Prostate gland (tissue), 2 donors: ENCODE results near the gene DHX35.

GRCh38 chr20:38779181-38780041, 26.1 kb upstream of the PPP1R16B start:
- PRO-cap: no peak
- RAMPAGE, long total RNA, 2 experiments: no peak in any of the 2 experiments

- PRO-cap: no peak
- RAMPAGE, long total RNA, 2 experiments: no peak in any of the 2 experiments
These were observed 3.6 kb downstream of the PPP1R16B start for GRCh38 chr20:38808898-38809729.

GRCh38 chr20:38818222-38818697, 12.8 kb downstream of the PPP1R16B start:
- PRO-cap: no peak
- RAMPAGE, long total RNA, 2 experiments: no peak in any of the 2 experiments

DNA sequence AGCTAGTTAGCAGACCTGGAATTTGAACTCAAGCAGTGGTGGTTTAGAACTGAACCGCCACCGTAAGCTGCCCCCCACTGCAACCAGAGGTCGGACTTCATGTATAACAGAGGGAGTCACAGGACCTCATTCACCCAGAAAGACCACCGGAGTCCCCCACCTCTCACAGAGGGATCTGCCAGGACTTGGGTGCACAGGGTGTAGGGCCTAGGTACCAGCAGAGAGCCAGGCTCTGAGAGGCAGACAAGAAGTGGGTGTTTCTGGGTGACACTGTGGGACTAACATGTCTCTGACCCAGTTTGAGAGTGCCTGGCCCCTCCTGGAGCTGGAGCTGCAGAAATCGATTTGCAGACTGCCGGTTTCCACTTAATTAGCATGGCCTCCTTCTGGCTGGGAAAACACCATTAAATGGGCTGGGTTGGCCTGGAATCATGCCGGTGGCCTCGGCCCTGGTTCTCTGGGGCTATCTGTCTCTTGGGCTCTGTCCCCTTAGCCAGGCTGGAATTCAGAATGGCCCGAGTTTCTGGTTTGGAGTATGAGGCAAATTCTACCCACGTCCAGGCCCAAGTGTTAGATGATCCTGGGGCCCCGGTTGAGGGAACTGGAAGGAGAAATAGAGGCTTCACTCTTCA, 59.2 kb downstream of the PPP1R16B start:
- PRO-cap: no peak
- RAMPAGE, long total RNA, 2 experiments: no peak in any of the 2 experiments

DNA sequence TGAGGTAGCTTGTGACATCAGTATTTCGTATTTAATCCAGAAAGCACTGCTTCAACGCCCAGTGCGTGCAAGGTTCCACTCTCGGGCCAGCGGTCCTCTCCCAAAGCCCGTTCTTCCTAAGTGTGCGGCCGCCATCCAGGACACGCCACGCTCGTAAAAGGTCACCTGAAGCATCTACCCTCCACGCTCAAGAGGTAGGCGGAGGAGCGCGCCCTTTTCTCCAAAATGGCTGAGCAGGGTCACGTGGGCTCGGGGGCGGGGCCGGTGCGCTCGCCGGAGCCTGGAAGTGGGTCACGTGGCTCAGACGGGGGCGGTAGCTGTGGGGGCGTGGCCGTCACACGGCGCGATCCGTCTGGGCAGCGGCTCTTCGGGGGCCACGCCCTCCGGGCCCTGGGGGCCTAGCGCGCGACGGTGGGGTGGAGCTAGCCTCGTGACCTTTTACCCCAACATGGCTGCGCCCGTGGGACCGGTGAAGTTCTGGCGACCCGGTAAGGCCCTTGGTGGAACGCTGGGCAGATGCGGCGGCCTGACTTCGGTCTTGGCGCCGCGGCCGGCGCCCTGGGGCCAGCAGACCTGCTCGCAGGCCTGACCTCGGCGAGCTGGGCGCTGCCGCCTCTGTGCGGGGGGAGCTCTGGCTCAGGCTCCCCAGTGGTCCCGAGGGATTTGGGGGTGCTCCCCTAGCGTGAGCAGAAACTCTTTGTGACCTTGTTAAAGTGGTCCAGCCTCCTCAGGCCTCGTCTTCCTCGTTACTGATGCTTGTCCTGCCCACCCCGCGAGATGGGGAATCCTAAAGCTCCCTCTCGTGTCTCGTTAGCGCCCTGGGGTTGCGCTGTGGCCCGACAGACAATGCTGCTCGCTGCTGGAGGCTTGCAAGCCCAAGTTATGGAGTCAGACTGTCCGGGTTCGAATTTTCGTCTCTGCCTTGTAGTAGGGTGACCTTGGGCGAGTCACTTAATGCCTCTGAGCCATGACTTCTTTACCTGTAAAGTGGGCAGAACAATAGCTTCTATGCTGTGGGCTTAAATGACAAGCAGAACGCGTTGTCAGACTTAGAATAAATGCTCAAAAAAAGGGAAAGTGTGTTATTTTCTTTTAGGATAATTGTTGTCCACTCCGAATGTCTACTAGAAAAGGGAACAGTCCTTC, at the start of gene DHX35:
DHX35 (plus strand) TSS at position 425 of the 1,146 bp plus-strand sequence.
- PRO-cap: bidirectional peak, plus-strand start at position 382 of the sequence, minus-strand start at position 227 of the sequence
- RAMPAGE, long total RNA, 2 experiments: start-site peak on the plus strand in 2 of 2 experiments, centred at positions 446 to 452 of the sequence, 226 to 315 reads per replicate

- PRO-cap: no peak
- RAMPAGE, long total RNA, 2 experiments: no peak in any of the 2 experiments
These were observed 337.8 kb downstream of the DHX35 start for GRCh38 chr20:39299996-39300278.

GRCh38 chr20:39986180-39986535, 702.9 kb downstream of the MAFB start:
- PRO-cap: no peak
- RAMPAGE, long total RNA, 2 experiments: no peak in any of the 2 experiments

DNA sequence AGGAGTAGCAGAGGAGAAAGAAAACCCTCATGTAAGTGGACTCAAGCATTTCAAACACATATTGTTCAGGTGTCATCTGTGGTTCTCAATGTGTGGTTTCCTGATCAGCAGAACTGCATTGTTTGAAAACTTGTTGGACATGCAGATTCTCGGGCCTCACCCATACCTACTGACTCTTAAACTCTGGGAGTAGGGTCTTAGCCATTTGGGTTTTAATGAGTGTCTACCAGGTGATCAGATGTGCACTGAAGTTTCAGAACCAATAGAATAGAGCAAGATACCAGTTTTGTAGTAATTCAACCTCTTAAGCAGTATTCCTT, 14.3 kb downstream of the TOP1 start:
- PRO-cap: no peak
- RAMPAGE, long total RNA, 2 experiments: no peak in any of the 2 experiments

GRCh38 chr20:41046694-41047182, 18.1 kb downstream of the TOP1 start:
- PRO-cap: no peak
- RAMPAGE, long total RNA, 2 experiments: no peak in any of the 2 experiments

DNA sequence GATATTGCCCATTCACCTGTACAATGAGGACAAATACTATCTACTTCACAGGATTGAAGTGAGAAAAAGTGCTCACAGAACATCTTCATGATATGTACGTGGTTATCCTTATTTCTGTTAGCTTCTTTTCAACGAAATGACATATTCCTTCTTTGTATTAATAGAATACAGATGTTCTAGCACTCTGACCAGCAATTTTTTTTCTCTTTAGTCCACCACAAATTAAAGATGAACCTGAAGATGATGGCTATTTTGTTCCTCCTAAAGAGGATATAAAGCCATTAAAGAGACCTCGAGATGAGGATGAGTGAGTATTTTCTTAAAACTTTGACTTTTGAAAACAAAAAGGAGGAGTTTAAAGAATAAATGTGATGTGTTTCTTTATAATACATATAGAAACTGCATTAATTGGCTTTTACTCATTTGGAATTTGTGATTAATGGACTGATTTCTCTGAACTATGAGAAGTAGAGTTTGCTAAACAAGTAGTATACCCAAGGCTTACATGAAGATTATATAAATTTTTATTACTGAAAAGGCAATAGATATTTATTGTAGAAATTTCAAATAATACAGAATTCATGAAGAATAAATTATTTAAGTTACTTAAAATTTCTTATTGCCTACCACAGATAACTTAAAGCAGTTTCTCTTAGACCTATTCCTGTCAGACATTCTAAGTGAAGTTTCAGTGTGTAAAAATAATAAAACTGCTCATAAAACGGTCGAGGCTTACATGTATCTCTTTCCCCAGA, 51.4 kb downstream of the TOP1 start:
- PRO-cap: no peak
- RAMPAGE, long total RNA, 2 experiments: no peak in any of the 2 experiments

DNA sequence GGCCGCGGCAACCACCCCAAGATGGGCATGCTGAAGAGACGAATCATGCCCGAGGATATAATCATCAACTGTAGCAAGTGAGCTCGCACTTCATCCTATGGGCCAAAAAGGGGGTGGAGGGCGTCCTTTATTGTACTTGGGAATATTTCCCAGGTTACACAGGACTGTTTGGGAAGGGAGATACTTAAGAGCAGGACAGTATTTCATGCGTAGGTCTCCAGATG, 37.3 kb upstream of the PLCG1 start:
- PRO-cap: no peak
- RAMPAGE, long total RNA, 2 experiments: no peak in any of the 2 experiments

DNA sequence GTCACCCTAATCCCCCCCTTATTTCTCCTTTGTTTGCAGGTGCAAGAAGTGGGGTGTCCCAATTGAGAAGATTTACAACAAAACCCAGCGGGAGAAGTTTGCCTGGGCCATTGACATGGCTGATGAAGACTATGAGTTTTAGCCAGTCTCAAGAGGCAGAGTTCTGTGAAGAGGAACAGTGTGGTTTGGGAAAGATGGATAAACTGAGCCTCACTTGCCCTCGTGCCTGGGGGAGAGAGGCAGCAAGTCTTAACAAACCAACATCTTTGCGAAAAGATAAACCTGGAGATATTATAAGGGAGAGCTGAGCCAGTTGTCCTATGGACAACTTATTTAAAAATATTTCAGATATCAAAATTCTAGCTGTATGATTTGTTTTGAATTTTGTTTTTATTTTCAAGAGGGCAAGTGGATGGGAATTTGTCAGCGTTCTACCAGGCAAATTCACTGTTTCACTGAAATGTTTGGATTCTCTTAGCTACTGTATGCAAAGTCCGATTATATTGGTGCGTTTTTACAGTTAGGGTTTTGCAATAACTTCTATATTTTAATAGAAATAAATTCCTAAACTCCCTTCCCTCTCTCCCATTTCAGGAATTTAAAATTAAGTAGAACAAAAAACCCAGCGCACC, 14.1 kb upstream of the PLCG1 start:
- PRO-cap: no peak
- RAMPAGE, long total RNA, 2 experiments: no peak in any of the 2 experiments

DNA sequence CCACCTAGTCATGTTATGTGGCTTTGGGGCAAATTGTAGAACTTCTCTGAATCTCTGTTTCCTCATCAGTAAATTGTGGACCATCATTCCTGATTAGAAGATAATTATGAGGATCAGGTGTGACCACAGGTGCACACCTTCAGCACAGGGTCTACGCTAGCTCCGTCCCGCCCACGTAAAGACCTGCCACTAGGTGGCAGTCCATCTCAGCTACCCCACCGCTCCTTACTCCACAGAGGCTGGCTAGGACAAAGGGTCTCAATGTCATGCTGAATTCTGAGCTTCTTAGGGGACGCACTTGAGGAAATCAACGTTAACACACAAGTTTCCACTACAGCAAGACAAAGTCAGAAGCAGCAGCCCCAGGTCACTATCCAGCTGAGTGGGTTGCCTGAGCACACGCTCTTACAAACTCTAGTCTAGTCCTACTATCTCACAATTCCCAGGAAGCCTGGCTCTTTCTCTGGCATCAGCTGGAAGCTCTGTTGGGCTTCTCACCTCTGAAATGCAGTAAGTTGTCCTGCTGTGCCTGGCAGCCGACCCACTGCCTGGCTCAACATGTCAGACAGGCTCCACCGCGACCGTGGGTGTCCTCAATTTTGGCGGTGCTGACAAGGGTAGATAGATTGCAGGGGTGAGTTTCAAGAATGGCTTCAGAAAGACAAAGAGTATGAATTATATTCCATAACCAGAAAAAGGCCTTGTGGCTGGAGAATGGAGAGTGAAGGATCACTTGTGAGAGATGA, 2.0 kb upstream of the PLCG1 start:
- PRO-cap: no peak
- RAMPAGE, long total RNA, 2 experiments: no peak in any of the 2 experiments

GRCh38 chr20:41136678-41137321, 543 bp upstream of the PLCG1 start:
- PRO-cap: bidirectional peak, plus-strand start at chr20:41136959, minus-strand start at chr20:41136840
- RAMPAGE, long total RNA, 2 experiments: no peak in any of the 2 experiments

DNA sequence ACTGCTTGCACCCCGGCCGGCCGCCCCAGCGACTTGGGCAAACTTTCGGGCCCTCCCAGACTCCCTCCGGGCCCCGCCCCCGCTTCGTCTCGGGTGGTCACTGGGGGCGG, 432 bp downstream of the PLCG1 start:
- PRO-cap: bidirectional peak, plus-strand start outside the sequence, minus-strand start at position 35 of the sequence
- RAMPAGE, long total RNA, 2 experiments: no peak in any of the 2 experiments

- PRO-cap: no peak
- RAMPAGE, long total RNA, 2 experiments: no peak in any of the 2 experiments
These were observed 2.2 kb downstream of the PLCG1 start for GRCh38 chr20:41139323-41140148.

DNA sequence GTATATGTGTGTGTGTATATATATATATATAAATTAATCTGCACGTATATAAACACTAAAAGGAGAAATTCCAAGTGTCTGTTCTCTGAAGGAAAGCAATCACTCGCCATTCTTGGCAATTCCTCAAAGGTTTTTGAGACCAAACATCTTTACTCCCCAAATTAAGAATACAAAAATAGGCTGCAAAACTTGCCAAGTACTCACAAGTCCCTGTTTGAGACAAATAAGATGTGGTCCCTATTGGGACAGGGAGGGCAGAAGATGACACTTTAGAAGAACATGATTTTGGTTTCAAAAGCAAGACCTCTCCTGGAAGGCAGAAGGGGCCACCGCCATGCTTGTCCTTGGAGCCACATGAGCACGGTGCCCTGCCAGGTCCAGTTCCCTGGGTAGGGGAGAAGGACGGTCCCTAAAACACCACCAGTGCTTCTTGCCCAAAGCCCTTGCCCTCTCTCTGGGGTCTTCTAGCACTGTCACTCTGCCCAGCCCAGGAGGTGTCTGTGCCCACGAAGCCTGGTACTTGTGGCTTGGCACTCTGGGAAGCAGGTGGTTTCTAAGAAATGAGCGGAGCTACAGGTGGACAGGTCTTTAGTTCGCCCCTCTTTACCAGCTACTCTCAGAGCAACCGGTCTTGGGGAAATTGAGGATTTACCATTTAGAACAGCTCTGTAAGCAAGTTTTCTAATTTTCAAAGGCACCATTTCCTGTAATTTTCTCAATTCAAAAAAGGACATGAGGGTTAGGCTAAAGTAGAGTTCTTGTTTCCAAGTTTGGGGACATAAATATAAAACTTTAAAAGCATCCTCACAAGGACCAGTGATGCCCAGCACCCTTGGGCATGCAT, 46.0 kb downstream of the PLCG1 start:
- PRO-cap: no peak
- RAMPAGE, long total RNA, 2 experiments: no peak in any of the 2 experiments

- PRO-cap: no peak
- RAMPAGE, long total RNA, 2 experiments: no peak in any of the 2 experiments
These were observed 55.6 kb downstream of the ZHX3 start for GRCh38 chr20:41261944-41262403.

- PRO-cap: no peak
- RAMPAGE, long total RNA, 2 experiments: no peak in any of the 2 experiments
These were observed 7.9 kb downstream of the EMILIN3 start for GRCh38 chr20:41358526-41359273.

DNA sequence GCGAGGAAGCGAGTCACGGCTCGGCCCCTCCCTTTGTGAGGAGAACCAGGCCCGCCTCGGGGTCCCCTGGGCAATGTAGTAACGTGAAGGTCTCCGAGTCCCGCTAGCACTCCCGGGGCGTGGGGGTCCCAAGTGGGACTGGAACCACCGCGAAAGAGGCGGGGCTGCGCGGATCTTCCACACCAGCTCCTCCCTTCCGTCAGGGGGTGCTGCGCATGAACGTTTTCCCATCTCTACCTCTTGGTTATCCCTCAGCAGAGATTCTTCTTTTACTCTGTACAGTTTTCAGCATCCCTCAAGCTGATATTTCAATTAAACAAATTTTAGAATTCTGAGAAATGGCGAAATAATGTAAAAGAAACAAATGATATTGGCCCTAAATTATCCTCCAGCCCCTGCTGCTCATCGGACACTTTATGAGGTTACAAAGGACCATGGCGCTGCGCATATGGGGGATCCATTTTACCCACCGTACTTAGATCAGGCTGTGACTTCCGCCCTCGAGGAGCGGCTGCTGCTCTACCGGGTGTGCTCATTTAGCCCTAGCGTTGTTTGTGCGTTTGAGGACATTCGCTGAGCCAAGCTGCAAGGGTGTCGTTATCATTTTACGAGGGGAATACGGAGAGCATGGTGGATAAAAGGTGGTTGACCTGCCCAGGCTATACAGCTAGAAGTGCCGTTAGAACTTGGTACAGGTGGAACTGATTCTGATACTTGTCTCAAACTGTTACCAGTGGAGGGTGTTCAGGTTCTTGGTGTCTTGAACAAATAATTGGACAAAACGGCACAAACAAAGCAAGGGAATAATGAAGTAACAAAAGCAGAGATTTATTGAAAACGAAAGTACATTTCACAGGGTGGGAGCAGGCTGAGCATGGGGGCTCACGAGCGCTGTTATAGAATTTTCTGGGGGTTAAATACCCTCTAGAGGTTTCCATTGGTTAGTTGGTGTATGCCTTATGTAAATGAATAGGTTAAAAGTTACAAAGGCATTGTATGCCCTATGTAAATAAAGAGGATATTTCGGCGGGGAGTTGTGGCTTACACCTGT, 75.2 kb upstream of the CHD6 start:
- PRO-cap: unidirectional peak, minus-strand start at position 140 of the sequence; bidirectional peak, plus-strand start at position 478 of the sequence, minus-strand start at position 418 of the sequence
- RAMPAGE, long total RNA, 2 experiments: no peak in any of the 2 experiments